ENCODE data around the genes MAGI2 and CACNA2D1.

GRCh38 chr7:76645011-76645759, 18.1 kb upstream of the POMZP3 start:
- PRO-cap, result no peak

GRCh38 chr7:77196504-77197178, 3.0 kb downstream of the FGL2 start:
- PRO-cap, result no peak

DNA sequence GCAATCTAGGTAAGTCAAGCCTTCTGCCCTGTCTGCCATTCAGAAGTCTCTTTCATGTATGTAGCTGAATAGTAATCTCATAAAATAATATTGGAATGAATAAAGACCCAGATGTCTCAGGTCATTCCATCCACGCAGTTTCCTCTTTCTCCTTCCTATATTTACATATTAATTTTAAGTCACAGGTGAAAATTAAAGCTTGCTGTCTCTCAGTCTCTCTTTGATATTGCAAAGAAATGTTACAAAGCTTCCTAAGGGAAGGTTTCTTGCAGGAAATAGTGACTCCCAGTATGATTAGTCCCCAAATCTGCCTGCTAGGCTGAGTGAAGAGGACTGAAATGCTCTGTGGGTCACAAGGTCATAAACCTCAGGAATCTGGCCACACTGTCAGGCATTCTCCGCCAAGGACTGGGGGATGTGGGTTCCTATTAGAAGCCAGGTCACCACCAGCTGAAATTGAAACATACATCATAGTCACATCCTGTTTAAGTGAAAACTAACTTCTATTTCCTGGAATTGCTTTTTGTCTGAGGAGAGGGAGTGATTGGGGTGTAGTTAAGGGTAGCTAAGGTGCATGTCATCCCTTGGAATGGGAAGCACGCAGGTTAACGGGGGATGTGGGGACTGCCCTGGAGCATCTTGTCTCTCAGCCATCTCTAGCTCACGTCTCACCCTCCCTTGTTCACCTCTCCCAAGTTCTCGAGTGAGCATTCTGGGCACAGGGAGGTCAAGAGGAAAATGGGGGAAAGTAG, 11.8 kb upstream of the GSAP start:
- PRO-cap, result no peak

DNA sequence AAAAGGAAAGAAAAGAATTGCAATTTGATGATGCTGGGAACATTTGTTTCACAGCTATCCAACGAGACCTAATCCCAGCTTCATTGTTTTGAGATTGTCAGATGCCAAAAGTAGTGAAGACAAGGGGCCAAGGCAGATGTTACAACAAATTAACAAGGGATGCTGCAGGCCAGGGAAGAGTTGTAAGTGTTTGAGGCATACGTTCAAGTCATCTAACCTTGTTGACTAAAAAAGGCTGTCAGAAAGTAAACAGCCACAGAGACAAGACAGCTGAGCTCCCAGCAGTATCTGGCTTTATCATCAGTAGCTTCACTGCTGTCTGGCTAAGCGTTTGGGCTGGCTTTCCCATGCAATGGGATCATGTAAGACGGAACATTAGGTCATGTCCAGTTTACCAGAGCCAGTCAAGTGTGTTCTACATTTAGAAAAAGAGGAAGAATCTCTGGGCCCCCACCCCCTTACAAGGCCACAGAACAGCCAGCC, 51.2 kb upstream of the GSAP start:
- PRO-cap, result no peak

DNA sequence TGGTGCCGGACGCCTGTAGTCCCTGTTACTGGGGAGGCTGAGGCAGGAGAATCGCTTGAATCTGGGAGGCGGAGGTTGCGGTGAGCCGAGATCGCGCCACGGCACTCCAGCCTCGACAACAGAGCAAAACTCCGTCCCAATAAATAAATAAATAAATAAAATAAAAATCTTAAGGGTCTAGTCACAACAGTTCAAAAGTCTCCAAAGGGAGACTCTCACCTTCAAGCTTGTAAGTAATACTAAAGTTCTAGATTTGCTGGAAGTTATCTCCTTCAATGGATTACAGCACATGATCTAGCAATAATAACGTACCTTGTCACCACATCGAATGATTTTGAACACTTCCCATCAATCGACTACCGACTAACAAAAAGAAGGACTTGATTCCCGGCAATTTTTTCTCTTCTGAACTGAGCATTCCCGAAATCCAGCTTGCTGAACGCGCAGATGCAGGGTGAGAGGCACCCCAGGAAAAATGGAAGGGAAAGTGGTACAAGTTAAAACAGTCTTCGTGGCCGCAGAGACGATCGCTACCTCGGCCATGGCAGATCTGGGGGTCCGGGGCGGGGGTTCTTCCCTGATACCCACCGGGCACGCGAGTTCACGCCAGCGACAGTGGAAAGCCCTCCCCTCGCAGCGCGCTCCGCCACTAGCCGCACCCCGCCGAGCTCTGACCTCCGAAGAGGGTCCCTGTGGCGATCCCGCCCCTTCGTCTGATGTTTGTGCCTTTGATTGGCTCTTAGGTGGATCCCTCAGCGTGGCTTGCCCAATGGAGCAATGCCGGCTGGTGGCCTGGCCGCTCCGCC, 472 bp upstream of the RSBN1L start:
- PRO-cap, result bidirectional peak, plus-strand start outside the sequence, minus-strand start at position 672 of the sequence

DNA sequence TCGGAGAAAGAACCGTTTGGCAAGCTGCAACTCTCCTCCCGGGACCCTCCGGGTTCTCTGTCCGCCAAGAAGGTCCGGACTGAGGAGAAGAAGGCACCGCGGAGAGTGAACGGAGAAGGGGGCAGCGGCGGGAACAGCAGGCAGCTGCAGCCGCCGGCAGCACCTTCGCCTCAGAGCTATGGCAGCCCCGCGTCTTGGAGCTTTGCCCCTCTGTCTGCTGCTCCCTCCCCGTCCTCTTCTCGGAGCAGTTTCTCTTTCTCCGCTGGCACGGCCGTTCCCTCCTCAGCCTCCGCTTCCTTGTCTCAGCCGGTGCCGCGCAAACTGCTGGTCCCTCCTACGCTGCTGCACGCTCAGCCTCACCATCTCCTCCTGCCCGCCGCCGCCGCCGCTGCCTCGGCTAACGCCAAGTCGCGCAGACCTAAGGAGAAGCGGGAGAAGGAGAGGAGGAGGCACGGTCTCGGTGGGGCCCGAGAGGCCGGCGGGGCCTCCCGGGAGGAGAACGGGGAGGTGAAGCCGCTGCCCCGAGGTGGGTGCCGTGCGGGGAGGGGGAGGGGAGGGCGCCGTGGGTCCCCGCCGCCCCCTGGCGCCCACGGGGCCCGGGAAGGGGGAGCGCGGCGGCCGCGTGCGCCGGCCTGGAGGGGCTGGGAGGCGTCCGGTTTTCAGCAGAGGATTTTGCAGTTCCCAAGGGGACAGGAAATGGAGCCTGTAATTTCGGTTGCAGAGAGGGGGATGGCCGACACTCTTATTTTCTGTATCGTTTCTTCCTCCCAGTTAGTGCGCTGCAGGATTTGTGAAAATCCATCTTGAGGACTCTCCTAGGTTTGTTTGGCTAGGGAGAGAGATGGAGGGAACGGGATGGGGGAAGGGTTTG, 506 bp downstream of the RSBN1L start:
- PRO-cap, result bidirectional peak, plus-strand start at position 319 of the sequence, minus-strand start at position 299 of the sequence

GRCh38 chr7:77766299-77766889, 31.8 kb downstream of the TMEM60 start:
- PRO-cap, result no peak

- PRO-cap, result no peak
These were observed 9.6 kb downstream of the TMEM60 start for GRCh38 chr7:77788529-77789230.

- PRO-cap, result no peak
These were observed 36.2 kb upstream of the TMEM60 start for GRCh38 chr7:77834425-77834901.

DNA sequence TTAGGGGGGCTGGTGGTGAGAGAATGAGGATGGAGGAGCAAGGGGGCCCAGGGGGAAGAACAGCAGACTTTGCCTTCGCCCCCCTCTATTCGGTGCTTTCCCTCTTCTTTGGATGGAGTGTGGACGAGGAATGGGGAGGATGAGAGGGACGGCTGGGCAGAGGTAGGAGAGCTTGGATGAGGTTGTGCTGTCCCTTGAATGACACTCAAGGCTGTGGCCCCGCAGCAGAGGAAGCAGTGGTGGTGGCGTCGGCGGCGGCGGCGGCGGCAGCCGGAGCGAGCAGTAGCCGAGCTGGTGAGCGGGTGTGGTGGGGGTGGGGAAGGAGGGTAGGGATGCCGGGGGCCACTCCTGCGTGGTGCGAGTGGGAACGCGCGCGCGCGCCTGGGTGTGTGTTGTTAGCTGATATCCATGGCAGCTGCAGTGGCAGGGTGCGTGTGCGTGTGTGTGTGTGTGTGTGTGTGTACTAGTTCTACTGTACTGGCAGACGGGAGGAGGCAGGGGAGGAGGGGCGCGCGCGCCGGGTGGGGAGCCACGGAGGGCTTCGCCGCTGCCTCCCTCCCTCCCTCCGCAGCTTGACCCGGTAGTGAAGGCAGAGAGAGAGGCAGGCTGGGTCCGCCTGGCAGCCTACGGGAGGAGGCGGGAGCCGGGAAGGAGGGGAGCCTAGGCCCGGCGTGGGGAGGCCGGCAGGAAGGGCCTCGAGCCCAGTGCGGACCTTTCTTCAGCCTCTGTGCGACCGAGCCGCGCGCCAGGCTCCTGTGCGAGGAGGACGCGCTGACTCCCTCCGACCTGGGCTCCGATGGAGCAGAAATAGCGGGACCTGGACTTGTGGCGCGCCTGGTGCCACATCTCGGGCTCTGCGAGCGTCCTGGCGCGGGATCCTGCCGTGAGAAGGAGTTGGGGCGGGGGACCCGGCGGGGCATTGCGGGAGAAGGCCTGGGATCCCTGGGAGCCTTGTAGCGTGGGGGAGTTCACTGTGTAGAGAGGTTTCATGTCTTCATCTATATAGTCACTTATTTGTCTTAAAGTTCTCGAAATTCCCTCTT, at the start of gene MAGI2:
TSS of gene MAGI2 (minus strand) at position 306 of the 1,043 bp plus-strand sequence.
- PRO-cap, result no peak

- PRO-cap, result no peak
These were observed 56.6 kb upstream of the GNAI1 start for GRCh38 chr7:80078021-80078536.

GRCh38 chr7:80393834-80394372, 118.0 kb downstream of the GNAT3 start:
- PRO-cap, result no peak

DNA sequence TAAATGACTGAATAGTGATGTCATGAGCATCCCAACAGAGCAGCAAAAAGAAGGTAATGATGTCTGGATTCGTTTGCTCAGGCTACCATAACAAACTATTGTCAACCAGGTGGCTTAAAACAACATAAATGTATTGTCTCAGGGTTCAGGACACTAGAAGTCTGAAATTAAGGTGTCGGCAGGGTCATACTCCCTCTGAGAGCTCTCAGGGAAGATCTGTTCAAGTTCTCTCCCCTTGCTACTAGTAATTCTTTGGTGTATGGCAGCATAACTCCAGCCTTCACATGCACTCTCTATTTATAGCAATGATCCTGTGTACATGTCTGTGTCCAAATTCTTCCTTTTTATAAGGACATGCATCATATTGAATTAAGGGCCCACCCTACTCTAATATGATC, 27.3 kb downstream of the CACNA2D1 start:
- PRO-cap, result no peak

DNA sequence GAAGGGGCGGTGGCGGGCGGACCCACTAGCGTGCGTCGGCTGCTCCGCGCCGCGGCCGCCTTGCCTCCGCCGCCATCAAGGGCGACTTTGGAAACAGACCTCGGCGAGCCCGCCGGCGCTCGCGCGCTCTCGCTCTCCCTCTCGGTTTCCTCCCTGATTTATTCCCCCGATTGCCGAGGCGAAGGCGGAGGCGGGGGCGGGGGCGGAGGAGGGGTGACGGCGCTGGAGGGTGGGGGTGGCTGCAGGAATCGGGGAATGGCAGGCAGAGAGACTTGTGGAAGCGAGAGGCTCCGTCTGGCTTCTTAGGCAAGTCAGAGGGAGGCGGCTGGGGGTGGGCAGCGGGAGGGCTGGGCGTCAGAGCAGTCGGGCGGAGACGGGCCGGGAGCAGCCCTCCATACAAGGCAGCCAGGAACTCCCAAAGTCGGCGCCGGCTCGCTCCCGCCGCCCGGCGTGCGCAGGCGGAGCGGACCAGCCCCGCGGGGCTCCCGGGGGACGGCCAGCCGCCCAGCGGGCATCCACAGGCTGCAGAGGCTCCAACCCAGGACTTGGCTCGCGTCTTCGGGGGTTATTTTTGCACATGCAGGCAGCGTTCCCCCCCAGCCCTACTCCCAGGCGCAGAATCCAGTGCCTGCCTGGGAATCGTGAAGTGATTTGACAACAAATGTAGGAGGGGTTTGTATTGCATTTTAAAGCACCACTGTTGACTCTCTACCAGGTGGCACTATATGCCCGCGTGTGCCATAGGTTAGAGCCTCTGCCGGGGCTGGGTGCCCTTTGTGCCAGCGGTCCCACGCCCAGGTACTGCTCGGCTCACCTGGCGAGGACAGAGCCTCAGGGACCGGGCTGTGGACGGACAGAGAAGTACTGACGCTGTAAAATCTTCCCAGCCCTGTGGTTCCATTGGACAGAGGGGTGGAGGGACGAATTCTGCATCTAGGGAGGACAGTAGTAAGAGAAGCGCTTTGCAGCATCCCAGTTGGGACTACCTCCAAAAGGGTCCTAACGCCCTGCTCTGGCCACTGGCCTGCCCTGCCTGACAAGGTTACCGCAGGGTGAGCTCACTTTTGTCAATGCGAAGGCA, at the start of gene CACNA2D1:
TSS of gene CACNA2D1 (minus strand) at position 134 of the 1,081 bp plus-strand sequence.
- PRO-cap, result unidirectional peak, minus-strand start at position 304 of the sequence

DNA sequence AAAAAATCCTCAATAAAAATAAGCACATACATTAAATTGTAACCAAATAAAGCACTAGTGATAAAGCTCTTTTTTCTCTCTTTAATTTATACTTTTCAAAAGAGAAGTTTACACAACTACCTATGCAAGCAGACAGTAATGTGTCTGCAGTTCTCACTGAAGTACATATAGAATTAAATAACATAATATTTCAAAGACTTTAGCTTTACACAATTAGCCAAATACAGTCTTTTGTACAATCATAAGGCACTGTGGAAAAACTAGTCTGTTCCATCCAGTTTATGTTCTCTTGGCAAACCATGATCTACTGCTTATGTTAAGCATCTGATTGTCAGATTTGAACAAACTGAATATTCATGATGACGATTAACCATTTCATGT, 923 bp downstream of the SEMA3A start:
- PRO-cap, result no peak

DNA sequence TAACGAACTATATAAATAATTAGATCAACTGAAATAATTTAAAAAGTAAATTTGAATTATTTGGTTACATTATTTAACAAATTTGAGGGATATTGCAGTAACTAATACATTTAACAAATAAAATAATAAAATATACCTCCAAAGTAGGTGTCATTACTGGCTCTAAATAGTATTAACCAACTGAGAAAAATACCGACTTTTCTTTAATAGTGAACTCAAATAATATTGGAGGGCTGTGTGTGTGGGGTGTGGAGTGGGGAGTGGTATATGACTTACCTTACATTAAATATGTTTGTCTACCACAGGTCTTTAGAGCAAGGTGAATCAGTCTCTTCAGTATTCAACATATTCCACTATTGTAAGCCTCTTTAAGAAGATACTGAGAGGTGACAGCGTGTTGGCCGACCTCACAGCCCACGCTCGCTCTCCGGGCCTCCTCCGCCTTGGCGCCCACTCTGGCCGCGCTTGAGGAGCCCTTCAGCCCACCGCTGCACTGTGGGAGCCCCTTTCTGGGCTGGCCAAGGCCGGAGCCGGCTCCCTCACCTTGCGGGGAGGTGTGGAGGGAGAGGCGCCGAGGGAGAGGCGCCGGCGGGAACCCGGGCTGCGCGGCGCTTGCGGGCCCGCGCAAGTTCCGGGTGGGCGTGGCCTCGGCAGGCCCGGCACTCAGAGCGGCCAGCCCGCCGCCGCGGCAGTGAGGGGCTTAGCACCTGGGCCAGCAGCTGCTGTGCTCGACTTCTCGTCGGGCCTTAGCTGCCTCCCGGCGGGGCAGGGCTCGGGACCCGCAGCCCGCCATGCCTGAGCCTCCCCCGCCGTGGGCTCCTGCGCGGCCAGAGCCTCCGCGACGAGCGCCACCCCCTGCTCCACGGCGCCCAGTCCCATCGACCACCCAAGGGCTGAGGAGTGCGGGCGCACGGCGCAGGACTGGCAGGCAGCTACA, 306.6 kb downstream of the SEMA3D start:
- PRO-cap, result no peak

DNA sequence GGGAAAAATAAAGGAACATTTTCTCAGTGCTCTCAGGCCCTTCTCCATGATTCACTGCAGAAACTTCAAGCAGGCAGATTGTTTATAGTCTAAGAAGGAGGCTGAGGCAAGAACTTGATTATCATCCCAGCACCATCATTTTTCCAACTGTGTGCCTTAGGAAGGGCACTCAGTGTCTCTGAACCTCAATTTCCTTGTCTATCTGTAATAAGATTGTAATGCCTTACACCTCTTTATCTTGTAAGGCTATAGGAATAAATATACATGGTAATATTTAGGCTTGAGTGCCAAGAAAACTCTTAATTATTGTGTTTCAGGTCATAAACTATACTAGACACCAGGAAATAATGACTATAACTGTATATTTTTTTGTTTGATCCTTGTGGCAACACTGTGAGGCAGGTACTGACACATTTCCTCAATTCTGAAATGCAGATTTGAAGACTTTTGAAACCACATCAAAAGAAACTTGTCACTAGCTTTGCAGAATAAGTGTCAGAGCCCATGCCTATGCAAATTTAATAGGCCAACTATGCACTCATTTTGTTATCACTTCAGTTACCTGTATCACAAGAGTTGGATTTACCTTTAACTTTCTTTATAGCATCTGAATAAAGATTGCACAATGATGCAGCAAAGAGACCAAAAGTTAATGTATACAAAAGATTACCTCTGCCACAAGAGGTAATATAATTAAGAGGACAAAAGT, 80.8 kb downstream of the ELAPOR2 start:
- PRO-cap, result no peak

- PRO-cap, result no peak
These were observed 14.0 kb downstream of the DMTF1 start for GRCh38 chr7:87166225-87166655.

GRCh38 chr7:87505147-87505473, 29.6 kb upstream of the ABCB4 start:
- PRO-cap, result no peak

DNA sequence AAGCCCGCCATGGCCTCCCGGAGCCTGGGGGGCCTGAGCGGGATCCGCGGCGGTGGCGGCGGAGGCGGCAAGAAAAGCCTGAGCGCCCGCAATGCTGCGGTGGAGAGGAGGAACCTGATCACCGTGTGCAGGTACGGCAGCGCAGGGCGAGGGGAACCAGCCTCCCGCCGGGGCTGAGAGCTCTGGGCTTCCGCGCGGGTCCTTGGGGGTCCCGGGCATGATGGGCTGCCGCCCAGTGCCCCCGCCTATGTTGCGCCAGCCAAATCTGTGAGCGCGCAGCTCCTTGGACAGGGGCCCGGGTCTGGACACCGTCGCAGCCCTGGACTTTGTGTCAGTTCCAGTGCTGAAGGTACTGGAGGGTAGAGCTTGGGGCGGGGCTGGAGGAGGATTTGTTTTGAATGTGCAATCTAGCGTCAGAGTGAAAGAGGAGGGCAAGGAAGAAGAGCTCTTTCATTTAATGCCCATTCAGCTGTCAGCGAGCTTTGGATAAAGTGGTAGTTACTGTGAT, 671 bp downstream of the RUNDC3B start:
- PRO-cap, result bidirectional peak, plus-strand start at position 416 of the sequence, minus-strand start at position 328 of the sequence

Measured in Metastatic Lung Carcinoma in the Adrenal Gland (tissue), 1 donor.